GM12878 (cell line): ENCODE data around the genes RNF26 and TBCEL.

GRCh38 chr11:119007774-119008229 lies 9.9 kb downstream of the CENATAC start:
- RAMPAGE, long total RNA = no peak
- RRBS, 2 experiments = no CpG with 5 or more reads among the region's 3 CpGs
CAGE:
- cytosol, long polyA minus RNA = no peak
- cytosol, long polyA plus RNA = no peak
- long polyA plus RNA = no peak
- nucleolus, long total RNA = no peak
- nucleus, long polyA plus RNA = no peak
- nucleus, long total RNA = no peak

DNA sequence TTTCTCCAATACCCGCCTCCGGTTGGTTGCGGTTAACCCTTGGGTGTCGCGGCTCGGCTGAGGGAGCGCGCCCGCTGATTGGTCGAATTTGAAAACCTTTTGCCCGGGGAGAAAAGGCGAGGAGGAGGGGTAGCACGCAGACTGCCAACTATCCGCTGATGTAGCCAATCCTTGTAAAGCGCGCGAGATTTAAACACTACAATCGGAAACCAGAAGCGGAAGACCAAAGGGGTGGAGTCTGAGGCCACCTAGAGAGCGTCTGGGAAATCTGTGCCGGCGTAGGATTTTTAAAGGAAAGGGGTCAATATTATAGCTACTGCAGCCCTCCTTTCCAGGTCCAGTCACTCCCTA lies 247 bp upstream of the H2AX start:
- RAMPAGE, long total RNA = no peak
- RRBS, 2 experiments = 2% methylated on average over 7 of the region's 22 CpGs
CAGE:
- cytosol, long polyA minus RNA = no peak
- cytosol, long polyA plus RNA = no peak
- long polyA plus RNA = no peak
- nucleolus, long total RNA = no peak
- nucleus, long polyA plus RNA = no peak
- nucleus, long total RNA = no peak

DNA sequence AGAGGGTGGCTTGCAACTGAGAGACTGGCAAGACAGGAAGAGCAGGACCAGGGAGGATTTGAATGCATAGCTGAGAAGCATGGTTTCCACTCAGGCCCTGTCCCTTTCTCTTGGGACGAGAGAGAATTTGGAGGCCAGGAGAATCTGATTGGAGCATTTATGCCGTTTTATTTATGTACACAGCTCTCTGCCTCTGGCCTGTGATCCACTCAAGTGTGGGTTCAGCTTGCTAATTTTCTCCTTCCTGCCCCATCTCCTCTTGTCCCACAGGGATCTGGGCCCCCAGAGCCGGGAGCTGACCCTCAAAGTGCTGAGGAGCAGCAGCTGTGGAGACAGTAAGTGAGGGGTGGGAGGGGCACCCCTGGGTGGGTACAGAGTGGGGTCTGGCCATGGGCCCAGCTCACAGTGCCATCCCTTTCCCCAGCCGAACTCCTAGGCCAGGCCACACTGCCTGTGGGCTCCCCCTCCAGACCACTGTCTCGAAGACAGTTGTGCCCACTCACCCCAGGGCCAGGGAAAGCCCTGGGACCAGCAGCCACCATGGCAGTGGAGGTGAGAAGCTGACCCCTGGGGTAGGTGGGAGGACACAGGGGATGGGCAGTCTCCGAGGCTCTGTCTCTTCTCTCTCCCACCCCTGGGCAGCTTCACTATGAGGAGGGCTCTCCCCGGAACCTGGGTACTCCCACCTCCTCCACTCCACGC lies 5.1 kb downstream of the C2CD2L start:
- RAMPAGE, long total RNA = no peak
- RRBS, 2 experiments = 97 to 98% methylated on average over 2 of the region's 8 CpGs
CAGE:
- cytosol, long polyA minus RNA = no peak
- cytosol, long polyA plus RNA = no peak
- long polyA plus RNA = no peak
- nucleolus, long total RNA = no peak
- nucleus, long polyA plus RNA = no peak
- nucleus, long total RNA = no peak

GRCh38 chr11:119179438-119180333 lies 5.6 kb upstream of the NHERF4 start:
- RAMPAGE, long total RNA = no peak
- RRBS, 2 experiments = 91% methylated on average over 5 of the region's 23 CpGs; no CpG with 5 or more reads in 1 of the 2 experiments
CAGE:
- cytosol, long polyA minus RNA = no peak
- cytosol, long polyA plus RNA = no peak
- long polyA plus RNA = no peak
- nucleolus, long total RNA = no peak
- nucleus, long polyA plus RNA = no peak
- nucleus, long total RNA = no peak

DNA sequence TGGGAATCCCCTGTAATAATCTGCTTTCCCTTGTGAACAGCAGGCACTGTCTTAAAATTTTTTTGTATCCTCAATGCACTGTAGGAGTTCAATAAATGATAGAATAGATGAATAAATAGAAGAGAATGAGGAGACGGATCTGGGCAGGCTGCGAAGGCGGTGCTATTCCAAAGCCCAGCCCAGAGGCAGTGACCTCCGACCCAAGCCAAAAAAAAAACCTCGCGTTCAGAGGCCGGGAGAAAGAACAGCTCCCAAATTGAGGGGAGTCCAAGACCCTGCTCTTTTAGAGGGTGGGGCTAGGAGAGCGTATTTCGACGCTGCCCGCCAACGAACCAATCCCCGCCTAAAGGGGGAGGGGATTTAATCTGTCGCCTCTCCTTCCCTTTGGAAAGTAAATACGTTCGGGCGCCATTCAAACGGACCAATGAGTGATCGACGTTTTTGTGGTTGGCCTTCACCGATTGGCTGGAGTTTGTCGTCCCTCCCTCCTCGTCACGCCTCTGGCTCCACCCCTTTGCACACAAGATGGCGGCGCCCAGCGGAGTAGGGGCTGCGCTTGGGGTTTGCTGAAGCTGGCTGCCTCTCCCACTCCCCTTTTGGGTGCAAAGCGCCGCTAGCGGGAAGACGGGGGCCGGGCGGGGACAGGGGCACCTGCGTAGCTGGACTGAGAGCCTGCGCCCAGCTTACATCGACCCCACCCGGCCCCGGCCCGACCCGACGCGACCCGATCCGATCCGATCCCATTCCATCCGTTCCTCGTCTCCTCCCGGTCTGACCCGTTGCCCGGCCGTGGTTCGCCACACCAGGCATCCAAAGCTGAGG lies at the start of gene RNF26:
RNF26 (plus strand) TSS at position 519 of the 822 bp plus-strand sequence.
- RAMPAGE, long total RNA = no peak
- RRBS, 2 experiments = 1 to 3% methylated on average over 17 of the region's 53 CpGs
CAGE:
- cytosol, long polyA minus RNA = no peak
- cytosol, long polyA plus RNA = start-site peak on the plus strand centred at position 521 of the sequence, 8 bp wide, 108 and 93 reads in 2 replicates
- long polyA plus RNA = start-site peak on the plus strand centred at position 519 of the sequence, 6 bp wide, 81 and 79 reads in 2 replicates
- nucleolus, long total RNA = no peak
- nucleus, long polyA plus RNA = no peak
- nucleus, long total RNA = no peak

- RAMPAGE, long total RNA = no peak
- RRBS, 2 experiments = 88 to 89% methylated on average over 5 of the region's 28 CpGs
CAGE:
- cytosol, long polyA minus RNA = no peak
- cytosol, long polyA plus RNA = no peak
- long polyA plus RNA = no peak
- nucleolus, long total RNA = no peak
- nucleus, long polyA plus RNA = no peak
- nucleus, long total RNA = no peak
Observed at GRCh38 chr11:119335414-119336356, 1.4 kb downstream of the RNF26 start.

DNA sequence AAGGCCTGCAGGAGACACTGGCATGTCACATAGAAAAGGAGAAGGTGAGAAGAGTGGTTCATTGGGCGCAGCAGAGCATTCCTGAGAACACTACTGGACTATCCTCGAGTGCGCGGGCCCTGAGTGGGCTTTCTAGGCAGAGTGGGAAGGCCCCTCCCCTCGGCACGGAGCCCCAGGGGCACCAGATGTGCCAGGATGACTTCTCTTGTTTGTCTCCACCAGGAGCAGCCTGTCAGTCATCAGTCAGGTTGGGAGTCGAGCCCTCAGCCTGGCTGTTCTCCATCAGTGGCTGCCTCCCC lies 9.2 kb downstream of the USP2 start:
- RAMPAGE, long total RNA = no peak
- RRBS, 2 experiments = no CpG with 5 or more reads among the region's 7 CpGs
CAGE:
- cytosol, long polyA minus RNA = no peak
- cytosol, long polyA plus RNA = no peak
- long polyA plus RNA = no peak
- nucleolus, long total RNA = no peak
- nucleus, long polyA plus RNA = no peak
- nucleus, long total RNA = no peak

- RAMPAGE, long total RNA = no peak
- RRBS, 2 experiments = 1 to 2% methylated on average over 46 of the region's 81 CpGs
CAGE:
- cytosol, long polyA minus RNA = no peak
- cytosol, long polyA plus RNA = no peak
- long polyA plus RNA = no peak
- nucleolus, long total RNA = no peak
- nucleus, long polyA plus RNA = no peak
- nucleus, long total RNA = no peak
Observed at GRCh38 chr11:119728476-119729074, 425 bp downstream of the NECTIN1 start.

DNA sequence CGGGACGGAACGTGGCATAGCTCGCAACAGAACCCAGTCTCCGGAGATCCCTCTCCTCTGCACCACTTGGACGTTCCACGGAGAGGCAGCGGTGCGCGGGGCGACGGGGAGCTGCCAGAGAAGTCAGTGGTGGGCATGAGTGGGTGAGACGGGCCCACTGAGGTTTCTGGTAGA lies 572 bp upstream of the NECTIN1 start:
- RAMPAGE, long total RNA = no peak
- RRBS, 2 experiments = 6% methylated on average over 1 of the region's 13 CpGs; no CpG with 5 or more reads in 1 of the 2 experiments
CAGE:
- cytosol, long polyA minus RNA = no peak
- cytosol, long polyA plus RNA = no peak
- long polyA plus RNA = no peak
- nucleolus, long total RNA = no peak
- nucleus, long polyA plus RNA = no peak
- nucleus, long total RNA = no peak

- RAMPAGE, long total RNA = no peak
- RRBS, 2 experiments = 3% methylated on average over 5 of the region's 13 CpGs; no CpG with 5 or more reads in 1 of the 2 experiments
CAGE:
- cytosol, long polyA minus RNA = no peak
- cytosol, long polyA plus RNA = no peak
- long polyA plus RNA = no peak
- nucleolus, long total RNA = no peak
- nucleus, long polyA plus RNA = no peak
- nucleus, long total RNA = no peak
Observed at GRCh38 chr11:119729969-119730328, 949 bp upstream of the NECTIN1 start.

GRCh38 chr11:119742042-119743109 lies 13.4 kb upstream of the NECTIN1 start:
- RAMPAGE, long total RNA = no peak
- RRBS, 2 experiments = under 1 to 8% methylated on average over 6 of the region's 55 CpGs
CAGE:
- cytosol, long polyA minus RNA = no peak
- cytosol, long polyA plus RNA = no peak
- long polyA plus RNA = no peak
- nucleolus, long total RNA = no peak
- nucleus, long polyA plus RNA = no peak
- nucleus, long total RNA = no peak

- RAMPAGE, long total RNA = no peak
- RRBS, 2 experiments = no CpG with 5 or more reads among the region's 2 CpGs
CAGE:
- cytosol, long polyA minus RNA = no peak
- cytosol, long polyA plus RNA = no peak
- long polyA plus RNA = no peak
- nucleolus, long total RNA = no peak
- nucleus, long polyA plus RNA = no peak
- nucleus, long total RNA = no peak
Observed at GRCh38 chr11:119780272-119780535, 51.2 kb upstream of the NECTIN1 start.

- RAMPAGE, long total RNA = no peak
- RRBS, 2 experiments = no CpG with 5 or more reads among the region's 2 CpGs
CAGE:
- cytosol, long polyA minus RNA = no peak
- cytosol, long polyA plus RNA = no peak
- long polyA plus RNA = no peak
- nucleolus, long total RNA = no peak
- nucleus, long polyA plus RNA = no peak
- nucleus, long total RNA = no peak
Observed at GRCh38 chr11:119990275-119990703, 147.6 kb downstream of the TRIM29 start.

GRCh38 chr11:120111379-120111716 lies 26.6 kb downstream of the TRIM29 start:
- RAMPAGE, long total RNA = no peak
- RRBS, 2 experiments = no CpG with 5 or more reads among the region's 4 CpGs
CAGE:
- cytosol, long polyA minus RNA = no peak
- cytosol, long polyA plus RNA = no peak
- long polyA plus RNA = no peak
- nucleolus, long total RNA = no peak
- nucleus, long polyA plus RNA = no peak
- nucleus, long total RNA = no peak

DNA sequence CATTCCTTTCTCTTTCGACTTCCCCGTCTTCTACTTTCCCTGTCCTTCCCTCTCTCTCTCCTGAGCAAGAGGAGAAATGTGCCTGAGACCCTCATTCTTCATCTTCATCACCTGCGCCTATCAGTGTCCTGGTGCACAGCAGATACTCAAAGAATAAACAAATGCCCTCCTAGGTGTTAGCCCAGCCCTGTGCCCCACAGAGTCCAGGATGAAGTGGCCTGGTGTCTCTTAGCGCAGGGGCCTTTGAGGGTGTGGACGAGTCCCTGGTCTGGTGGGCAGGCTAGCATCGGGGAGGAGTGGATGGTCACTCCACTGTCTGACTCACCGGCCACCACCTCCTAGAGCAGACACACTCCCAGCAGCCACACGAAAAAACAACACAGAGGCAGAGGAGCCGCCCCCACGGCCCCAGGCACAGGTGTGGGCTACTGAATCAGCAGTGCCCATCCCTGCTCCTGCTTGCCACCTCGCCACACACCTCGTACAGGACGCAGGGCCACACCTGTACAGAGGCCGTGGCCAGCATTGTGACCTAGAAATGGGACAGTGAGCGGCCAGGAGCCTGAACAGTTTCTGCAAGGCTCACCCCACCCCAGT lies 14.1 kb downstream of the TRIM29 start:
- RAMPAGE, long total RNA = no peak
- RRBS, 2 experiments = no CpG with 5 or more reads among the region's 15 CpGs
CAGE:
- cytosol, long polyA minus RNA = no peak
- cytosol, long polyA plus RNA = no peak
- long polyA plus RNA = no peak
- nucleolus, long total RNA = no peak
- nucleus, long polyA plus RNA = no peak
- nucleus, long total RNA = no peak

- RAMPAGE, long total RNA = no peak
- RRBS, 2 experiments = no CpG with 5 or more reads among the region's 6 CpGs
CAGE:
- cytosol, long polyA minus RNA = no peak
- cytosol, long polyA plus RNA = no peak
- long polyA plus RNA = no peak
- nucleolus, long total RNA = no peak
- nucleus, long polyA plus RNA = no peak
- nucleus, long total RNA = no peak
Observed at GRCh38 chr11:120197917-120198137, 13.0 kb upstream of the OAF start.

GRCh38 chr11:120217855-120218984 lies 7.4 kb downstream of the OAF start:
- RAMPAGE, long total RNA = no peak
- RRBS, 2 experiments = no CpG with 5 or more reads among the region's 19 CpGs
CAGE:
- cytosol, long polyA minus RNA = no peak
- cytosol, long polyA plus RNA = no peak
- long polyA plus RNA = no peak
- nucleolus, long total RNA = no peak
- nucleus, long polyA plus RNA = no peak
- nucleus, long total RNA = no peak

GRCh38 chr11:120468791-120469687 lies 42.5 kb upstream of the GRIK4 start:
- RAMPAGE, long total RNA = no peak
- RRBS, 2 experiments = no CpG with 5 or more reads among the region's 5 CpGs
CAGE:
- cytosol, long polyA minus RNA = no peak
- cytosol, long polyA plus RNA = no peak
- long polyA plus RNA = no peak
- nucleolus, long total RNA = no peak
- nucleus, long polyA plus RNA = no peak
- nucleus, long total RNA = no peak

DNA sequence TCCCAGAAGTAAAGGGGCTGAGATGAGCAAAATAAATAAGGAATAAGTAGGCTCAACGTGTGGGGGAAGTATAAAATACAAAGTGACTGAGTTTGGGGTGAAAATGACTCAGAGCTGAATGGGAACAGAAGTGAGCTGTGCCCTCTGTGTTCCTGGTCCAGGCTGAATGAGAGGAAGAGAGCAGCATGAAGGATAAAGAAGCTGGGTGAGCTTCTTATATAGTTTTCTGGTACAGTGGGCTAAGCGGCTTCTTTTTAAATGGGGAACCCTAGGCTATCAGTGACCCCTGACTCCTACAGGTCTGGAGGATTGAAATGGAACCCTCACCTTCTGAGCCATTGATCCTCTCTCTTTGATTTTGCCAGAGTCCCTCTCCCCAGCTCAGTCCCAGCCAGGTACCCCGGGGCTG lies 90.1 kb downstream of the GRIK4 start:
- RAMPAGE, long total RNA = no peak
- RRBS, 2 experiments = no CpG with 5 or more reads among the region's 3 CpGs
CAGE:
- cytosol, long polyA minus RNA = no peak
- cytosol, long polyA plus RNA = no peak
- long polyA plus RNA = no peak
- nucleolus, long total RNA = no peak
- nucleus, long polyA plus RNA = no peak
- nucleus, long total RNA = no peak

GRCh38 chr11:121023788-121024369 lies at the start of gene TBCEL:
TBCEL (plus strand) TSS chr11:121024102.
- RAMPAGE, long total RNA = no peak
- RRBS, 2 experiments = 1 to 3% methylated on average over 22 of the region's 44 CpGs
CAGE:
- cytosol, long polyA minus RNA = no peak
- cytosol, long polyA plus RNA = no peak
- long polyA plus RNA = no peak
- nucleolus, long total RNA = start-site peak on the plus strand at chr11:121024082-121024153, 91 reads
- nucleus, long polyA plus RNA = no peak
- nucleus, long total RNA = no peak